SJCRH30 (cell line): ENCODE results near the genes NEK8, ERAL1 and ANKRD13B.

DNA sequence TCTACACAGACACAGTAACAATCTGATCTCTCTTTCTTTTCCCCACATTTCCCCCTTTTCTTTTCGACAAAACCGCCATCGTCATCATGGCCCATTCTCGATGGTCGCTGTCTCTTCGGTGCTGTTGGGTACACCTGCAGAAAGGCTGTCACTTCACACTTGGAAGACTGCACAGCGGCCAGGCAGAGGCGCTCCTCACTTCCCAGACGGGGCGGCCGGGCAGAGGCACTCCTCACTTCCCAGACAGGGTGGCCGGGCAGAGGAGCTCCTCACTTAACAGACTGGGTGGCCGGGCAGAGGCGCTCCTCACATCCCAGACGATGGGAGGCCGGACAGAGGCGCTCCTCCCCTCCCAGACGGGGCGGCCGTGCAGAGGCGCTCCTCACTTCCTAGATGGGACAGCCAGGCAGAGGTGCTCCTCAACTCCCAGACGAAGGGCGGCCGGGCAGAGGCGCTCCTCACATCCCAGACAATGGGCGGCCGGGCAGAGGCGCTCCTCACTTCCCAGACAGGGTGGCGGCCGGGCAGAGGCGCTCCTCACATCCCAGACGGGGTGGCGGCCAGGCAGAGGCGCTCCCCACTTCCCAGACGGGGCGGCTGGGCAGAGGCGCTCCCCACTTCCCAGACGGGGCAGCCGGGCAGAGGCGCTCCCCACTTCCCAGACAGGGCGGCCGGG, 2.9 kb downstream of the SDF2 start:
- RAMPAGE, long total RNA, result no peak

GRCh38 chr17:28714089-28715183, 2.7 kb upstream of the PROCA1 start:
- RAMPAGE, long total RNA, result no peak

DNA sequence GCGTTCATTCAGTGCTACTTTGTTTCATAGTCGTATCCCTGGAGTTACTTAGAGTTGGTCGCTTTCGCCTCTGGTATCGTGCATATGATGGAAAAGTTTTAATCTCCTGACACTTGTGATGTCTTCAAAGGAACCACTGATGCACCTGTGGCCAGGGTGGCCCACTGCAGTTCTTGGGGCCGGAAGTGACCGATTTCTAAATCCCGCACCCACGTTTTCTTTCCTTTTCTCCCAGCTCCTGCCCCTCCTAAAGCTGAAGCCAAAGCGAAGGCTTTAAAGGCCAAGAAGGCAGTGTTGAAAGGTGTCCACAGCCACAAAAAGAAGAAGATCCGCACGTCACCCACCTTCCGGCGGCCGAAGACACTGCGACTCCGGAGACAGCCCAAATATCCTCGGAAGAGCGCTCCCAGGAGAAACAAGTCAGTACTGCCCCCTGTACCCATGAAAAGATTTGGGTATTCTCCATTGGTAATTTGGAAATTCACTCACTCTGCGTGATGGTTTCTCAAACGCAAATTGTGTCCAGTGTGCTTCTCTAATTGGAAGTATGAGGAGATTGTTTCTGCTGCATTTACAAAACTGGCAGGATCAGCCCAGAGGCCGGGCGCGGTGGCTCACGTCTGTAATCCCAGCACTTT, 806 bp downstream of the RPL23A start:
- RAMPAGE, long total RNA, result no peak

GRCh38 chr17:28721110-28721968, 1.6 kb downstream of the RPL23A start:
- RAMPAGE, long total RNA, result no peak

DNA sequence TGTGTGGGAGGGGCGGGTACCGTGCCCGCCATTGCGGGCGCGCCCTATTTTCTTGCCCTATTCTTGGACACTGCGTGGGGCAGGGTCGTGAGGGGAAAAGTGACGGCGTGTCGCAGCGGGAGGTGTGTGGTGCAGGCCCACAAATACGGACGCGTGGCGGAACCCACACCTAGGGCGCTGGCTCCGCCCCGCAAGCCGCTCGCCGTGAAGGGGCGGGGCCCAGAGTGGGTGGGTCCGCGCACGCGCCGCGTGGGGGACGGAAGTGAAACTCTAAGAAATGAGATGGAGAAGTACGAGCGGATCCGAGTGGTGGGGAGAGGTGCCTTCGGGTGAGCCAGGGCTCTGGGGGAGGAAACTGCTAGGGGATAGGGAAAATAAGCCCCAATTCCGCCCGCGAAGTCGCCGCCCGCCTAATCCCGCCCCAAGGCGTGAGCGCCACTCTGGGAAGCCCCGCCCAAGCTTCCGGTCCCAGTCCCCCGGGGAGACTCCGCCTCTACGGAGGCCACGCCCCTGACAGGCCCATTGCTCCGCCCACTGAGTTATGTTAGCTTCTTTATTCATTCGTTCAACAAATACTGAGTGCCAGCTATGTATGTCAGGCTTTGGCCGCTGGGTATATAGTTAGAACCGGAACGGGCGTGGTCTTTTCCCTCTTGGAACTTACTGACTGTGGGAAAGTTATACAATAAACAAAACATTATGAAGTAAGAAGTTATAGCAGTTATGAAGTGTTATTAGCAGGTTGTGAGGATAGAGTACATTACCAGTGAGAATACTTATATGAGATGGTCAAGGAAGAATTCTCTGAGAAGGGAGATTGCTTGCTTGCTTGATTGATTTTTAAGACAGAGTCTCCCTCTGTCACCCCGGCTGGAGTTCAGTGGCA, at the start of gene NEK8:
Gene NEK8 (plus strand): TSS at position 257 of the 886 bp plus-strand sequence.
- RAMPAGE, long total RNA, result no peak

- RAMPAGE, long total RNA, result no peak
Measured at GRCh38 chr17:28854204-28855135, at the start of gene ERAL1. Gene ERAL1, plus strand, starts transcription at chr17:28855016.

DNA sequence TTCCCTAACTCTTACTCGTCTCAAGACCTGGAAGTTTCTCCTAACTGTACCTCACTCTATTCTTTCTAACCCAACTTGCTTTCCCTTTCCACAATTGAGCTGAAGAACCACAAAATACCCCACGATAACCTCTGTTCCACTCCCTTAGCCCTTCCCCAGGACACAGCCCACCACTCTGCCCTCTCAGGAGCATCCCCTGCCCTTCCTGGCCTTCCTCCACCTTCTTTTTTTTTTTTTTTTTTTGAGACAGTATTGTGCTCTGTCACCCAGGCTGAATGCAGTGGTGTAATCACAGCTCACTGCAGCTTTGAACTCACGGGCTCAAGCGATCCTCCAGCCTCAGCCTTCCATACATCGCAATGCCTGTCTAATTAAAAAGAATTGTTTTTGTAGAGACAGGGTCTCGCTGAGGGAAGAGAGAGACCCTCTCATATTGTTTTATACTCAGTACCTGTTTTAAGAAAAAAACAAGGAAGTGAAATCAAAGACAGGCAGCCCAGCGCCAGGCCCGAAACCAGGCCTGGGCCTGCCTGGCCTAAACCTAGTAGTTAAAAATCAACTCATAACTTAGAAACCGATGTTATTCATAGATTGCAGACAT, 4.2 kb downstream of the FLOT2 start:
- RAMPAGE, long total RNA, result no peak

DNA sequence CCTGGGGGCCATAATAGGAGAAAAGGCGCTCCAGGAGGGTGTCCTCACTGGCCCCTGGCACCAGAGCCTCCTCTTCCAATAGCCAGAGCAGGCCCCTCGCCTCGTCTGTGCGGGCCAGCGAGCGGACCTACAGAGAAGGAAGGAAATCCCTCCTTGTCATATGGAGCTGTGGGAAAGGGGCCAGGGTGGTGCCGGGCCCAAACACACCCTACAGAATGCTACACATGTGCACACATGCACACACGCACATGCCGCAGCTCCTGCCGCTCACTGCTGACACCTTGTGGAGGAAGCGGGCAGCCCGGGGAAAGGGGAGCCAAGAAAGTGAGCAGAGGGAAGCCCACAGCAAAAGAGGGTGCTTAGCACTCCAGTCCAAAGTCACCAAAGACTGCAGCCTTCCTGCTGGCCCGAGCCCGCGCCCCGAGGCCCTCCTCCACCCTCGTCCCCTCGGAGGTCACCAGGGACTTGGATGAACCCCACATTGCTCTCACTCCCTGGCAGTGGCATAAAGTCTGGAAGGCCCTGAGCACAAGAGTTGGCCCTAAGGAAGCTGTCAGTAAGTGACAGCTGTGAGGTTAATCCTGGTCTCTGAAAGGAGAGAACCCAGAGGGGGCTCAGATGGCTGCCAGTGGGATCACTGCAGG, 68.3 kb downstream of the MYO18A start:
- RAMPAGE, long total RNA, result no peak

DNA sequence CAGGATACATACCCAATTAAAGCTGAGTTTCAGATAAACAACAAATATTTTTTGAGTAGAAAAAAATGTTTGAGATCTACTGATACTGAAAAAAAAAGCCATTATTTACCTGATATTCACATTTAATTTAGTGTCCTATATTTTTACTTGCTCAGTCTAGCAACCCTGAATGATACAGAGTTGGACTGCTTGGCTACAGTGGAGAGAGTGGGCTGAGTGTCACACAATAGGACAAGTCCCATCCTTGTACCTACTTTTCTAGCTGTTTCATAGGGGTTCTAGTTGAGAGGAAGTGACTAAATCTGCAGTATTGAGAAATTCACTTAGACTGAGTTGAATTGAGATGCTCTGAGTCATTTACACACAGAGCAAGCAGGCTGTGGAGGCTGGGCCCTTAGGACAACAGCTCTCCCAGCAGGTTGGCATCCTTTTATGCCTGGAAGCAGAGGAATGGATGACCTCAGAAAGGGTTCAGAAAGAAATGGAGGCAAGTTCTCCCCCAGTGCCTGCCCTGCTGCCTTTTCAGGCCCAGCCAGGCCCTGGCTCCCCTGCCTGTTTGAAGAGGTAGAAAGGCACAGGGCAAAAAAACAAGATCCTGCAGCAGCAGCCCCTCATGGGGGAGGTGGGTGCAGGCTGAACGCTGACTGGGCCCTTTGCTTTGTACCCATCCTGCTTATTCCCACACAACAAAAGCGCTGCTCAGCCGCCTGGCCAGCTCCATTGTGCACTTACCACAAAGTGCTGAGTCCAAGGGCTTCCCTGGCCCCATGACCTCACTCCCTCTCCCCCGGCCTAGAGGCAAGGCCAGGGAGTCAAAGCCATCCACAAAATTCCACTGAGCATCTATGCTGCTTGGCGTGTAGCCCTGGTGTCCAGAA, 5.6 kb upstream of the CRYBA1 start:
- RAMPAGE, long total RNA, result no peak

DNA sequence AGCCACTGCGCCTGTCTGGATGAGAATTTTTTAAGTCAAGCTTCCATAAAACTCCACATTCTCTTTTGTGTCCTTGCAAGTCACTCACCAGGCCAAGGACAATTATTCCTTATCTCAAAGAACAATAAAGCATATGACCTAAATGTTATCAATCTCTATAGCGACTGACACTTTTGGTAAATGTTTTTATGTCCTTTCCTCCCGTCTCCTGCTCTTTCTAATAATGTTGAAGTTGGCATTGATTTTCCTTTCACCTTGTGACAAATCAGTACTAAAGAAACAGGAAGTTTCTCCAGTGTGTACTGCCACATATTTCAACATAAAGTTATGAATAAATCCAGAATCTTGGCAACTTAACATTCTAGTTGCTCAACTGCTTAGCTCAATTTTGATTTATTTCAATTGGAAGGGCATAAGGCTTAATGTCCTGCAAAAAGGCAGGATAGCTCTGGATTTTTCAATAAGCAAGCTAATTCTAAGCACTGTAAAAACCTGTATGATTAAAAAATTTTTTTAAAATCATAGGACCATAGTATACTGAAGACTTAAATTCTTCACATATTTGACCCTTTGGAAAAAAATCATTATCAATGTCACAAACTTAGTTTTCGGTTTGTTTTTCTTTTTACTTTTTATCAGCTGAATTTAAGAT, 8.6 kb downstream of the CRYBA1 start:
- RAMPAGE, long total RNA, result no peak

GRCh38 chr17:29277271-29277603, 16.7 kb downstream of the NUFIP2 start:
- RAMPAGE, long total RNA, result no peak

GRCh38 chr17:29292086-29293319, 1.4 kb downstream of the NUFIP2 start:
- RAMPAGE, long total RNA, result no peak

- RAMPAGE, long total RNA, result no peak
Measured at GRCh38 chr17:29584579-29585029, 4.8 kb downstream of the GIT1 start.

- RAMPAGE, long total RNA, result no peak
Measured at GRCh38 chr17:29592626-29593799, at the start of gene ANKRD13B. Gene ANKRD13B, plus strand, starts transcription at chr17:29593132.

- RAMPAGE, long total RNA, result no peak
Measured at GRCh38 chr17:29666728-29667395, 44.1 kb upstream of the CORO6 start.

- RAMPAGE, long total RNA, result no peak
Measured at GRCh38 chr17:29769863-29770749, 147.4 kb upstream of the CORO6 start.

DNA sequence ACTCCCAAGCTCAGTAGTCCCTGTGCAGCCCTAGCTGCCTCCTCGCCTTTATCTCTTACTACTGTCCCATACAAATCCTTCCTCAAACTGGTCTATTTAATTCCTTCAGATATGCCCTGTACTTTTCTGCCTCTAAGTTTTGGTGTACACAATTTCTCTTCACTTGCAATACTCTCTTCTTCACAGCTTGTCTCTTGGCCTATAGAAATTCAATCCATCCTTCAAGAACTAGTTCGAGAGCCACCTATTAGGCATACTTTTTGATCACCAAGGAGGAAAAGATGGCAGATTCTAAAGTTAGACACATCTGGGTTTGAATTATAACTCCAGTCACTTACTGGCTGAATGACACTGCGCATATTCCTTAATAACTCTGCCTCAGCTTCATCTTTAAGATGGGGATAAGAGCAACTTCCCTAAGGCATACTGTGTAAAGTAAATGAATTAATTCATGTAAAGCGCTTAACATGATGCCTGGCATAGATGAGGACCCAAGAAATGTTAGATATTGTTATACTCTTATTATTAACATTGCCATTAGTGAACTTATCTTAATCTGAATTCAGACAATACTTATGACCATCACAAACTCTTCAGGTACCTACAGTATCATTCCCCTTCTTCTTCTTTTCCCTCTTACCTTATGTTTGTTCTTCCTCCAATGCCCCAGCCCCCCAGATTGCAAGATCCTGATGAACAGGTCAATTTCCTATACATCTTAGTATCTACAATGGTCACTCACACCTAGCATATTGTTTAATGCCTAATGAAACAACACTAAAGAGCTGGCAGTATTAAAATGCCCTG, 3.2 kb downstream of the SSH2 start:
- RAMPAGE, long total RNA, result no peak

DNA sequence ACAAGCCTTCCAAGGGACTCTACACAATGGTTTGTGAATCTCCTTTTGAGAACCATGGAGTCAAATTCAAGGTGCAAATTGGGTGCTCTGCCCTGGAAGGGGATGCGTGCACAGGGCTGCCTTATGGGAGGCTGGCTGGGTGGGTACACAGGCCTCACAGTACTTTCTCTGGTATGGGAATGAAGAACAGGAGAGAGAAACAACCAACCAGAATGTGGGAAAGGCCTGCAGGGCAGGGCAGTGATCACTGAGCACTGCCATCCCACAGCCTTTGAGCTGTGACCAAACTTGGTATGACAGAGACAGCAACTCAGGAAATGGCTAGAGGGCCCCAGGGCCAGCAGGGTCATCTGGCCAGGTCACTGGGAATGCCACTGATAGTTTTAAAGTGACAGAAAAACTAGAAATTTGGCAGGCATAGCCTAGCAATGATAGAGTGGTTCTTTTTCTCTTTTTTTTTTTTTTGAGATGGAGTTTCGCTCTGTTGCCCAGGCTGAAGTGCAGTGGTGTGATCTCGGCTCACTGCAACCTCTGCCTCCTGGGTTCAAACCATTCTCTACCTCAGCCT, 3.8 kb upstream of the TMIGD1 start:
- RAMPAGE, long total RNA, result no peak

DNA sequence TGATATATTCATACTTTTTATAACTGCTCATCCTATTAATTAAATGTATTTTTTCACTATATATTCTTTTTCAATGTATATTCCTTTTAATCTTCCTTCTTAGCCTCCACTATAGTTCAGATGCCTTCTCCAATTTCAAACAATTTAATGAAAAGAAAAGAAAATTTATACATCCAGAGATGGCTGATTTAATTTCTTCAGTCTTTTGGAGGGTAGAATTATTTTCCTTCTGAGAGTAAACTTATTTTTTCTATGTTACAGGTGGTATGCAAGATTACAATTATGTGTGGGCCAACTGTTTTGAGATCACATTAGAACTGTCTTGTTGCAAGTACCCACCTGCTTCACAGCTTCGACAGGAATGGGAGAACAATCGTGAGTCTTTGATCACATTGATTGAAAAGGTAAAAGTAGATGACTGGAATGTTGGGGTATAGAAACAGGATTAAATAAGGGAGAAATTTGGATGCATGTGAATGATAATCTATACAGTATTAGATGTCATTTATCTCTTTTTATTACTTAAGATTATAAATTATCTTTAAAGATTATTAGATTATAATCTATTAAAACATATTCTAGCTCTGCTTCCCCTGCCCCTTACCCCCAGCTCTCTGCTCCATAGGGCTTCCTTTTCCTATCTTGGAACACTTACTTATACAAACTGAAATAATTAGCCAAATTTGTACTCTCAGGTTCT, 42.0 kb downstream of the CPD start:
- RAMPAGE, long total RNA, result no peak

GRCh38 chr17:30472356-30472896, 4.8 kb upstream of the GOSR1 start:
- RAMPAGE, long total RNA, result no peak